ENCODE data around the genes KIF11, EXOC6, CYP26C1, FFAR4 and RBP4.

DNA sequence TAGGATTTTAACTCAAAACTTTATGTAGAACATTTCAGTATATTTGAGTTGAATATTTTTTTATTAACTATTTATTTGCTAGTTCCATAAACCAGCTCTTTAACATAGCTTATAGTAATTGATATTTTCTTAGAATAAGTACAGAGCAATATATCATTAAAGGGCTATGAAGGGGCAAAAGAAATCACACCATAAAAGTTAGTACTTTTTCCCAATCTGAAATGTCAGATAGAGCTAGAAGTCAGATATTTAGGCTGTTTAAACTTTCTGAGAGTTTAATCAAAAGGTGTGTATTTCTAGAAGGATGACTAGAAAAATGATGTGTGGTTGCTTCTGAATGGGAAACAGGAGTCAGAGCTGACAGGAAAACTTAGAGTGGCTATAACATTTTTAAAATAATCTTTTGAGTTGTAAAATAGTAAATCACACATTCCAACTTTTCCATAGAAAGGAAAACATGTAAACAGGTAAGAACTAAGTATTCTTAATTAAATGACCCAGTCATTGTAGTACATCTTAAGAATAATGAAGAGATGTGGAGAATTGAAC lies 106.9 kb downstream of the BTAF1 start:
- PRO-cap = no peak
- RAMPAGE, long total RNA, 2 experiments = no peak in any of the 2 experiments

DNA sequence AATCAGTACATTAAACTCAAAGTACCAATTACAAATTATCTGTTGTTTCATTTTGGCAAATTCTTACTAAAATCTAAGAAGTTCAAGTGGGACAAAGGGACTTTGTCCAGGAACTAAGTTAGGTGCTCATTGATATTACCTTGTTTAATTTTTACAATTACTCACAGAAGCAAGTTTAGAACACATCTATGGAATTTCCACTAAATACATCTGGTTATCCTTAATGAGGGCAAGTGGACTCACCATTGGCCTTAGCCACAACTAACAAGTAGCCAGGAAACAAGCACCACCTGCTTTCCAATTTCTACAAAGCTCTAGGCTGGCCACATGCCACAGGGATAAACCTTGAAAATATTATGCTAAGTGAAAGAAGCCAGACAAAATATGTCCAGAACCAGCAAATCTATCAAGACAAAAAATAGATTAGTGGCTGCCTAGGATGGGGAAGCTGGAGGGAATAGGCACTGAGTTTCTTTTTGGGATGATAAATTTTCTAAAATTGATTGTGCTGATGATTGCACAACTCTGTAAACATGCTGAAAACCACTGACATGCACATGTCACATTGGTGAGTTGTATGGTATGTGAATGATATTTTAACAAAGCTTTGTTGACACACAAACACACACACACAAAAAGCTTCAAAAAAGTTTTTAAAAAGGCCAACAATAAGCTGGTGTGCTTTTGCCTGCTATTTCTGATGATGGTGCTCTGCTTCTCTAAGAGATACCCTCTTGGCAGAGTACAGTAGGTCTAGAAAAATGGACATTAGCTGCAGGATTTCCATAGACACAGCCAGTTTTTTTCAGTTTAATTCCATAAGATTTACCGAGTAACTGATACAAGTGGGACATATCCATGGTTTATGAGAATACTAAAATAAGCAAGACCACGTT lies 179.4 kb downstream of the CPEB3 start:
- PRO-cap = no peak
- RAMPAGE, long total RNA, 2 experiments = no peak in any of the 2 experiments

GRCh38 chr10:92122724-92123511 lies 168.0 kb downstream of the CPEB3 start:
- PRO-cap = no peak
- RAMPAGE, long total RNA, 2 experiments = no peak in any of the 2 experiments

- PRO-cap = no peak
- RAMPAGE, long total RNA, 2 experiments = no peak in any of the 2 experiments
These were observed 98.6 kb downstream of the CPEB3 start for GRCh38 chr10:92192169-92192847.

GRCh38 chr10:92239077-92239536 lies 51.8 kb downstream of the CPEB3 start:
- PRO-cap = no peak
- RAMPAGE, long total RNA, 2 experiments = no peak in any of the 2 experiments

DNA sequence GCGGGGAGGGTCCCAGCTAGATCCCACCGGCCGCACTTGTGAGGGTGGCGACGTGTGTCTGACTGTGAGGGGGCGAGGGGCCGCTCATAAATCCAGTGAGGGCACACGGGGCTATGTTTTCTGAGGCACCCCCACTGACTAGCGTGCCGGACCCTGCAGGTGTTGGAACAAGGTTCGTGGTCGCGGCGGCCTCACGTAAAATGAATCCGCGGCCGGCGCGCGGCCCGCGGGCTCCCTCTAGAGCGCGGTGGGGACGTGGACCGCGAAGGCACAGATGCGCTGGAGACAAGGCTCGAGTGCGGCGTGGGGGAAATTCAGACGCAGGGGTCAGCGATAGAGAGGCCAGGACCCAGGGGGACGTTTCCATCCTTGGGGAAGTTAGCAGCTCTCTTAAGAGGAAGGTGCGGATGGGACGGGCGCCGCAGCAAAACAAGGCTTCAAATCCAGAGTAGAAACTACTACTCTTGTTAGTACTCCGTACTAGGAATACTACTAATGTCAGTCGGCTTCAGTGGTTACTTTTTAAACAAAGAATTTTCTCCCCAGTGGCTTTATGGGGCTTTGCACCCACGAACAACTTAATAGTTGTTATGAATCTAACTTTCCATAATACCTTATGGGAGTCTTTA lies 510 bp upstream of the IDE start:
- PRO-cap = bidirectional peak, plus-strand start at position 274 of the sequence, minus-strand start at position 193 of the sequence
- RAMPAGE, long total RNA, 2 experiments = no peak in any of the 2 experiments

DNA sequence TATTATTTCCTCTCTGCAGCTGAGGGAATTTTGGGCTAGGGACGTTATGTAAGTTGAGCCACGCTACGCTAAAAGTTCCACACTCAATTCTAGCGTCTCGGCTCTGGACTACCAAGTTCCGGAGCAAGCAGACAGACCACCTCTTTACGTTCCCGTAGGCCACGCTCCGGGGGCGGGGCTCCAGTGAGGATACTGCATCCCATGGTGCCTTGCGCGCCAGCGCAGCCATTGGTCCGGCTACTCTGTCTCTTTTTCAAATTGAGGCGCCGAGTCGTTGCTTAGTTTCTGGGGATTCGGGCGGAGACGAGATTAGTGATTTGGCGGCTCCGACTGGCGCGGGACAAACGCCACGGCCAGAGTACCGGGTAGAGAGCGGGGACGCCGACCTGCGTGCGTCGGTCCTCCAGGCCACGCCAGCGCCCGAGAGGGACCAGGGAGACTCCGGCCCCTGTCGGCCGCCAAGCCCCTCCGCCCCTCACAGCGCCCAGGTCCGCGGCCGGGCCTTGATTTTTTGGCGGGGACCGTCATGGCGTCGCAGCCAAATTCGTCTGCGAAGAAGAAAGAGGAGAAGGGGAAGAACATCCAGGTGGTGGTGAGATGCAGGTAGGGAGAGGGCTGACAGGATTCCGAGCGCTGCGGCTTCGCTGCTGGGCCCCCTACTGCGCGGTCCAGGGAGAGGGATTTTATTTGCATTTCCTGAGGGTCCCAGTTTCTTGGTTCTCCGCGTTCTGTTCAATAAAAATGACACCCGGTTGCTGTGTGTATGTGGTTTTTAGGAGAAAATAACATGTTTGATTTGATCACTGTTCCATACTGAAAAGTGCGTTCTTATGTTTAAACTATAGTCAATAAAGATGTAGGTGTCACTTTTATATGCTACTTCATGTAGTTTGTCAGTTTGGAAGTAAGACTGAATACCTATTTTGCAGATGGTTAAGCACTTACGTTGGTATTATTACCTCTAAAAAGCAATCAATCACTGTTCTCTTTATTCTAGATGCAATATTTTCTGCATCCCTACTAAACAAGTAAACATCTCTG lies at the start of gene KIF11:
Gene KIF11, plus strand, starts transcription at position 281 of the 1,041 bp plus-strand sequence.
- PRO-cap = bidirectional peak, plus-strand start at position 281 of the sequence, minus-strand start at position 110 of the sequence
- RAMPAGE, long total RNA, 2 experiments = start-site peak on the plus strand in 1 of 2 experiments, centred at position 254 of the sequence, 8 reads per replicate

DNA sequence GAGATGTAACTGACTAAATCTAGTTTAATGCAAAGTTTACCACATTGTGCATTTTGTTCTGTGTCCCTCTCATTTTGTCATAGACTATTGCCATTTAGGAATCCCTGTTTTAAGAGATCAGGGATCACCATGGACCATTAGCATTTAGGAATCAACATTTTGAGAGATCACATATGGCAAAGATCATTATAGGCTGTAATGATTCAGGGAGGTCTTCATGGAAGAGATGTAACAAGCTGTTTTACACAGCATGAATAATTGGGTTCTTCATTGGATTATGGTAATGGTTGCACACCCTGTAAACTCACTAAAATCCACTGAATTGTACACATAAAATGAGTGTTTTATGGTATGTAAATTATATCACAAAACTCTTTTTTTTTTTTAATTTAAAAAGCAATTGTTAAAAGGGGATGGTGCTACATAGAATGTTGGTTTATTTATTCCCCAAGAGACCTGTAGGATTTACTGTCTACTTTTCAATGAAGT lies 41.0 kb upstream of the HHEX start:
- PRO-cap = no peak
- RAMPAGE, long total RNA, 2 experiments = no peak in any of the 2 experiments

GRCh38 chr10:92828896-92829760 lies 19.2 kb upstream of the EXOC6 start:
- PRO-cap = no peak
- RAMPAGE, long total RNA, 2 experiments = no peak in any of the 2 experiments

DNA sequence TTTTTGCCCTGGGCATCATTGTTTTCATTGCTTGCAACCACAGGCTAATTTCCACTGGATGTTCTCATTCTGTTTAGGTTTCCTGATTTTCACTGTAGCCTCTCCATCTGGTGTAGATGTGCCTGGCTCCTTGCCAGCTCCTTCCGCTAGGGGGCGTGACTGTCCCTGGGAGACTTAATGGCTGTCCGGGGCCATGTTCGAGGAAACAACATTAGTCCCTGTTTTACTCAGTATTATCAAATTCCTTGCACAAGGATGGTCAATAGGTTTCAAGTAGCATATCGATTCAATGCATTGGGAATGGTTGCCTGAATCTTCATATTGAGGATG lies 9.2 kb upstream of the EXOC6 start:
- PRO-cap = no peak
- RAMPAGE, long total RNA, 2 experiments = no peak in any of the 2 experiments

GRCh38 chr10:92848150-92848641 lies at the start of gene EXOC6:
TSS of gene EXOC6 (plus strand) at chr10:92848520.
- PRO-cap = bidirectional peak, plus-strand start at chr10:92848520, minus-strand start at chr10:92848393
- RAMPAGE, long total RNA, 2 experiments = no peak in any of the 2 experiments

GRCh38 chr10:92901699-92902197 lies 53.4 kb downstream of the EXOC6 start:
- PRO-cap = no peak
- RAMPAGE, long total RNA, 2 experiments = no peak in any of the 2 experiments

GRCh38 chr10:93060727-93060926 lies at the start of gene CYP26C1:
TSS of gene CYP26C1 (plus strand) at chr10:93060798.
- PRO-cap = no peak
- RAMPAGE, long total RNA, 2 experiments = no peak in any of the 2 experiments

GRCh38 chr10:93288612-93289381 lies 193.3 kb downstream of the MYOF start:
- PRO-cap = no peak
- RAMPAGE, long total RNA, 2 experiments = no peak in any of the 2 experiments

GRCh38 chr10:93421100-93421981 lies 60.8 kb downstream of the MYOF start:
- PRO-cap = no peak
- RAMPAGE, long total RNA, 2 experiments = no peak in any of the 2 experiments

DNA sequence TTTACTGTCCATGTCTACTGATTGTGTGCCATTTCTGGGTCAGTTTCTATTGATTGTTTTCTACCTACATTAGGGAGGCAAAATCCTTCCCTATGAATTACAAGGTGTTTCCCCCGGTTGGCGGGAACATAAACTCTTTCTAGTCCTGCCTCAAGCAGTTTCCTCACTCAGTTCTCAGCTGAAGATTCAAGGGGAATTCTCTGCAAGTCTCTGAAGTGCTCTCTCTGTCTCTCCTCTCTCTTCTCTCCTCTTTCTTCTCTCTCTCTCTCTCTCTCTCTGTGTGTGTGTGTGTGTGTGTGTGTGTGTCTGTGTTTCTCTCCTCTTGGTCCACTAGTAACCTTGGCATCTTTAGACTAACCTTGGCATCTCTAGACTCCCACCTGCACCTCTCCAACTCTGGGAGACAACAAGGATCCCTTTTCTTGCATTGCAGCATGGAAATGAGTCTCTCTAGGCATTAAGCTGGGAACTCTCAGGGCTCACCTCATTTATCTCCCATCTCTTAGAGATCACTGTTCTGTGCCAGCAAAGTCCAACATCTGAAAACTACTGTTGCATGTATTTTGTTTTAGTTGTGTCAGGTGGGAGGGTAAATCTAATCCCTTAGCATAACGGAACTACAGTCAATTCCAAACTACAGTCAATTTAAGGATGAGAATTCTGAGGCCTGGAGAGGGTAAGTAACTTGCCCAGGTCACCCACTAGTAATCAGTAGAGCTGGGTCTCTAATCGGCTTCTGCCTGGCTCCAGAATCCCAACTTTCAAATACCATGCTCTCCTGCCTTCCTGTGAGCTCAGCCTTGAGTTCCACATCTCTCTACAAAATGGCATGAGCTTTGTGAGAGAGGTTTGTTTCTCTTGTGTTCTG lies 38.7 kb downstream of the MYOF start:
- PRO-cap = no peak
- RAMPAGE, long total RNA, 2 experiments = no peak in any of the 2 experiments

- PRO-cap = no peak
- RAMPAGE, long total RNA, 2 experiments = no peak in any of the 2 experiments
These were observed 24.2 kb upstream of the FFAR4 start for GRCh38 chr10:93542172-93542772.

DNA sequence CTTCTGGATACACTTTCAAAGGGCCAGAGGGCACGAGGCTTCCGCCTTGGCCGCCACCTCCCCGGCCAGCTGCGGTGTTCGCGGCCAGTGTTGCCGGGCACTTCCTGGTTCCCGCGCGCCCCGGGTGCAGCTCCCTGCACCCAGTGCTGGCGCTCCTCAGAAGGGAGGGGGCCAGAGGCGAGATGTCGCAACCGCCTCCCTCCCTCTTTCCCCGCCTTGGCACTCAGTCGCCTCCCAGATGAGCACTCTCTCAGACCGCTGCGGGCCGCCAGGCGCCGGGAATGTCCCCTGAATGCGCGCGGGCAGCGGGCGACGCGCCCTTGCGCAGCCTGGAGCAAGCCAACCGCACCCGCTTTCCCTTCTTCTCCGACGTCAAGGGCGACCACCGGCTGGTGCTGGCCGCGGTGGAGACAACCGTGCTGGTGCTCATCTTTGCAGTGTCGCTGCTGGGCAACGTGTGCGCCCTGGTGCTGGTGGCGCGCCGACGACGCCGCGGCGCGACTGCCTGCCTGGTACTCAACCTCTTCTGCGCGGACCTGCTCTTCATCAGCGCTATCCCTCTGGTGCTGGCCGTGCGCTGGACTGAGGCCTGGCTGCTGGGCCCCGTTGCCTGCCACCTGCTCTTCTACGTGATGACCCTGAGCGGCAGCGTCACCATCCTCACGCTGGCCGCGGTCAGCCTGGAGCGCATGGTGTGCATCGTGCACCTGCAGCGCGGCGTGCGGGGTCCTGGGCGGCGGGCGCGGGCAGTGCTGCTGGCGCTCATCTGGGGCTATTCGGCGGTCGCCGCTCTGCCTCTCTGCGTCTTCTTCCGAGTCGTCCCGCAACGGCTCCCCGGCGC lies at the start of gene FFAR4:
Gene FFAR4, plus strand, starts transcription at position 226 of the 841 bp plus-strand sequence.
- PRO-cap = bidirectional peak, plus-strand start at position 253 of the sequence, minus-strand start at position 55 of the sequence
- RAMPAGE, long total RNA, 2 experiments = no peak in any of the 2 experiments

- PRO-cap = no peak
- RAMPAGE, long total RNA, 2 experiments = start-site peak on the minus strand in 2 of 2 experiments, at chr10:93601225-93601239 at its widest, 282 to 927 reads per replicate
These were observed at the start of gene RBP4 for GRCh38 chr10:93600842-93601662. TSS of gene RBP4 (minus strand) at chr10:93601235.

GRCh38 chr10:93896608-93897133 lies 2.9 kb downstream of the SLC35G1 start:
- PRO-cap = no peak
- RAMPAGE, long total RNA, 2 experiments = no peak in any of the 2 experiments